Panc1 (cell line): ENCODE measurements around the genes OR51S1, TRIM34, OR52N5 and OR56A1.

- RRBS, 2 experiments = 1 to 9% methylated on average over 4 of the region's 14 CpGs
Observed at GRCh38 chr11:3056432-3056872, 771 bp downstream of the CARS1 start.

- RRBS, 2 experiments = no CpG with 5 or more reads among the region's 13 CpGs
Observed at GRCh38 chr11:3095708-3096343, 38.6 kb upstream of the CARS1 start.

- RRBS, 2 experiments = no CpG with 5 or more reads among the region's 58 CpGs
Observed at GRCh38 chr11:3159888-3161051, 4.8 kb downstream of the OSBPL5 start.

DNA sequence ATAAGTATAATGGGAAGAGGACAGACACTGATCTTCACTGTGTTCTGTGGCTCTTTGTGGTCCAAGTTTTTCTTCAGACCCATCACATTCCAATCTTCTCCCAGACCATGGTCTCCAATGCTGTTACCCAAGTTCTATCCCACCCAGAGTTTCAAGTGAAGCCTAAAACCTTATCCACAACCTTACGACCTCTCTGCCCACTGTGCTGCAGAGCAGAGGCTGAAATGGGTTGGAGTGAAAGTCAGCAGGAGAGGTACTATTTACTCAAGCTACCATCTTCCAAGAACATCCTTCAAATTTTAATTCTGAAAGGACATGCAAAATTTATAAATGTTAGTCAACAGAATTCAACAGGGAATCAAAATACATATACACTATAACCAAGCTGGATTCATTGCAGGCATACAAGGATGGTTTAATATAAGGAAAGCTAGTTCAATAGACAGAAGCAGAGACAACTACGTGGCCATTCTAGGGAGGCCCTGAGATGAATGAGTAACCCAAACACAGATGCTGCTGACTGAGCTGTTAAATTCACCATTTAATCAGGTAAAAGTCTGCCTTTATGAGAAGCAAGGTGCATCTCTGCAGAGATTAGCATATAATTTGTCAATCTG, 6.9 kb upstream of the ZNF195 start:
- RRBS, 2 experiments = no CpG with 5 or more reads among the region's 2 CpGs

GRCh38 chr11:3613779-3614410, 27.9 kb downstream of the ART5 start:
- RRBS, 2 experiments = no CpG with 5 or more reads among the region's 7 CpGs

- RRBS, 2 experiments = no CpG with 5 or more reads among the region's 3 CpGs
Observed at GRCh38 chr11:3877675-3878120, 22.2 kb downstream of the STIM1 start.

- RRBS, 2 experiments = no CpG with 5 or more reads among the region's 3 CpGs
Observed at GRCh38 chr11:3879852-3880564, 24.5 kb downstream of the STIM1 start.

GRCh38 chr11:3939814-3940715, 84.6 kb downstream of the STIM1 start:
- RRBS, 2 experiments = no CpG with 5 or more reads among the region's 5 CpGs

- RRBS, 2 experiments = no CpG with 5 or more reads among the region's 2 CpGs
Observed at GRCh38 chr11:3949155-3949566, 93.7 kb downstream of the STIM1 start.

GRCh38 chr11:4090203-4090840, 4.3 kb upstream of the RRM1 start:
- RRBS, 2 experiments = no CpG with 5 or more reads among the region's 4 CpGs

GRCh38 chr11:4642729-4643537, 849 bp upstream of the OR51E1 start:
- RRBS, 2 experiments = no CpG with 5 or more reads among the region's 8 CpGs

DNA sequence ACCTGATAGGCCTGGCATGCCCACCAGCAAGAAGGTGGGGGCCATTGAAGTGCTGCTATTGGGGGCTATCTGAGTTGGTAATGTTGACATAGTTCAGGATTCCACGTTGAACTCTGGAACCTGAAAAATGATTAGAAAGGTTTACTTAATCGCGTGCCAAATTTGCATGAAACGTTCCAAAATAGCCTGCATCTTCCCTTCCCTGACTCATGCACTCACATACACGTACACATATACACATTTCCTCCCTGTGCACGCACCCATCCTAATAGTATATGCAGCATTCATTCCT, at the start of gene OR51S1:
Gene OR51S1 (minus strand): TSS at position 90 of the 292 bp plus-strand sequence.
- RRBS, 2 experiments = no CpG with 5 or more reads among the region's 6 CpGs

DNA sequence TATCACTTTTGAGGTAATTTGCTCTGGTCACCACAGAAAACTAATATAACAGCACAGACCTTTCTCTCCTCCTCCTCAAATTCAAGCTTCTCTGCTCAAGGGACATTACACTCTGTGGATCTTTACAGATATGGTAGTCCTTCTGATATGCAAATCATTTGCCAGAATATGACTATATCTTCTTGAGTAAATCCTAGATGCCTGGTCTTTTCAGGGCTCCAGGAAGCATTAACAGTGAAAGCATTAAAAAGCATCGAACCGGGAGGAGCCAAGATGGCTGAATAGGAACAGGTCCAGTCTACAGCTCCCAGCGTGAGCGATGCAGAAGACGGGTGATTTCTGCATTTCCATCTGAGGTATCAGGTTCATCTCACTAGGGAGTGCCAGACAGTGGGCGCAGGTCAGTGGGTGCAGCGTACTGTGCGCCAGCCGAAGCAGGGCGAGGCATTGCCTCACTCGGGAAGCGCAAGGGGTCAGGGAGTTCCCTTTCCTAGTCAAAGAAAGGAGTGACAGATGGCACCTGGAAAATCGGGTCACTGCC, 9.8 kb upstream of the OR51Q1 start:
- RRBS, 2 experiments = no CpG with 5 or more reads among the region's 13 CpGs

GRCh38 chr11:5624580-5625322, at the start of gene TRIM34:
Gene TRIM34 (plus strand): TSS chr11:5625001.
- RRBS, 2 experiments = no CpG with 5 or more reads among the region's 6 CpGs

GRCh38 chr11:5700245-5700870, 10.8 kb downstream of the TRIM22 start:
- RRBS, 2 experiments = no CpG with 5 or more reads among the region's 15 CpGs

GRCh38 chr11:5783198-5783588, at the start of gene OR52N5:
Gene OR52N5 (minus strand): TSS chr11:5783355.
- RRBS, 2 experiments = no CpG with 5 or more reads among the region's 3 CpGs

DNA sequence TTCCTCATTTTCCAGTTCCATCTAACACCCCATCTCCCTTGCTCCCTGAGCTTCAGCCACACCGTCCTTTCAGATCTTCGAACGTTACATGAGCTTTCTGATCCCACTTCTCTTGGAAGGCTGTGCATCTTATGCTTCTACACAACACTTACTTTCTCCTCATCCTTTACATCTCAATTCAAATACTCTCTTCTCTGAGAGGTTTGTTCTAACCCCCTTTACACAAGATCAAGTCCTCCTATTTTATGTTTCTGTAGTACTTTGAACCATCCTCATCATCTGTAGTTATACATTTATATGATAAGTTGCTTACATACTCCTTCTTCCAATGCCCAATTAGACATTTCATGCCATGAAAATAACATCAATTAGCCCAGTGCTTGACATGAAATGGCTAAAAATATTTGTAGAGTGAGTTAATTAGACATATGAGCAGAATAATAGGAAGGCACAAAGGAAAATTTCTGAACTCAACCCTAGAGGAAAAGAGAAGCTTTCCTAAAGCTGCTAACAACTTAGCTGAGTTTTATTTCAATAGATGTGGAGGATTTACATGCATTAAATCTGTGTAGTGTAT, at the start of gene OR56A1:
Gene OR56A1 (minus strand): TSS at position 209 of the 577 bp plus-strand sequence.
- RRBS, 2 experiments = no CpG with 5 or more reads among the region's 3 CpGs

- RRBS, 2 experiments = no CpG with 5 or more reads among the region's 25 CpGs
Observed at GRCh38 chr11:6217360-6218249, 12.2 kb downstream of the C11orf42 start.

DNA sequence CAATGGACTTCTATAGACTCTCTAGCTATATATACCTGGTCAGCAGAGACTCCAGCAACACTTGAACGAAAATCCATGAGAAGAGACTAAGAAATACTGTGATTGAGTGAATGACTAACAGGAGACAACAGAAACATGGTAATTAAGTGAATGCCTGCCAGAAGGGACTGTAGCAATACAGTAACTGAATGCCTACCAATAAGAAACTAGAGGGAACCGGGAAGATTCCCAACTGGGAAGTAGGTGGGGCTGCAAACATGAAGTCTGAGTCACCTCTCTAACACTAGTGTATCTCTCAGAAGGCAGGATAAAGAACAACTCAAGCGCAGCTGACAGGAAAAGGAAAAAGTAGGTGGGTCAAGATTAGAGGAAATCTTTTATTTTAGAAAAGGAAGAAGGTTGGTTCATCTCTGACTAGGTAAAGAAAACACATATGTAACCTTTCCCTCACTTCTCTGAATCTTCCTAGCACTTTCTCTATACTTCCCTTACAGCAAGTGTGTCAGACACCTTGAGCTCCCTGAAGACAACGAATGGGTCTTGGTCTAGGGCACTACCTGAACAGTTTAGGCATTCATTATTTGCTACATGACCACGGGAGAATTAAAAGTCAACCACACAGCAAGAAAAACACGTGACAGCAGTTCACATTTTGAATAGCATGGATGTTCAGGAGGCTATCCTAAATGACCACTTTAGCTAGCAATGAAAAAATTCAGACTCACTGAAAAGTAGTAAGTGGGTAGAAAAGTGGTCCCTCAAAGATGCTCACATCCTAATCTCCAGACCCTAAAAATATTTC, 14.1 kb downstream of the C11orf42 start:
- RRBS, 2 experiments = no CpG with 5 or more reads among the region's 6 CpGs